LNCaP clone FGC (cell line): ENCODE measurements around a stretch of chr7.

DNA sequence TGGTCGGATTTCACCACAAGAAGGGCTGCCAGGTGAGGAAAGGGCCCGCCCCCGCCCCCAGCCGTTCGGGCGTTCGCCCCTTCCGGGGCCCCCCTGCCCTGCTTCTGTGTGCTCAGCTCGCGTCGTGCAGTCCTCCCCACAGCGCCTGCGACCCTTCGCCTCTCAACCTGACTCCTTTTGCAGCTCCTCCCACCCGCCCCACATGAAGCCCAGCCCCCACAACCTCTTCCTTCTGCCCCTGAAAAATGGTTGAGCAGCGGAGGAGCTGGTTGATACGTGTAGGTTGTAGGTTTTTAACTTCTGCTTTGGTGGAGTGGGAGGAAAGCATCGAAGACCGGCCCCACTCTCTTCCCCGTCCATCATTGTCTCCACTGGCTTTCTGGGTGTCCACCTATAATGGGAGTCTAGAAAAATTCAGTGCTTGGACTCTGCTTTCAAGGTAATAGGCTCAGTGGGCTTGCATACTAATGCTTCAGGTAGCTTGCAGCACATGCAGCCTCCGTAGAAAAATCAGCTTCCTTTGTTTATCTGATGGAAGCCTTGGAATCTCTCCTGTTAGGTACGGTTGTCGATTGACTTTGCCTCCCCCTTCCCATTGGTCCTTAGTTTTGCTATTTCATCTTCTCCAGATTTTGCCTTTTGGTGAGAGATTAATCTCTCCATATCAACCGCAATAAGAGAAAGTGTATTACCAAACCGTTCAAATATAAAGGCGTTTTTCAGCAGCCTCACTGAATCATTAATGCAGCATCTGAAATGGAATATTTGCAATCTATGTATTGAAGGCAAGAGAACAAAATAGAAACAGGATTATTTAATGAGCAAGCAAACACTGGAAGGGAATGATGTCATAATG is 710 bp downstream of the AVL9 start:
- RRBS, 2 experiments: 2% methylated on average over 7 of the region's 26 CpGs

DNA sequence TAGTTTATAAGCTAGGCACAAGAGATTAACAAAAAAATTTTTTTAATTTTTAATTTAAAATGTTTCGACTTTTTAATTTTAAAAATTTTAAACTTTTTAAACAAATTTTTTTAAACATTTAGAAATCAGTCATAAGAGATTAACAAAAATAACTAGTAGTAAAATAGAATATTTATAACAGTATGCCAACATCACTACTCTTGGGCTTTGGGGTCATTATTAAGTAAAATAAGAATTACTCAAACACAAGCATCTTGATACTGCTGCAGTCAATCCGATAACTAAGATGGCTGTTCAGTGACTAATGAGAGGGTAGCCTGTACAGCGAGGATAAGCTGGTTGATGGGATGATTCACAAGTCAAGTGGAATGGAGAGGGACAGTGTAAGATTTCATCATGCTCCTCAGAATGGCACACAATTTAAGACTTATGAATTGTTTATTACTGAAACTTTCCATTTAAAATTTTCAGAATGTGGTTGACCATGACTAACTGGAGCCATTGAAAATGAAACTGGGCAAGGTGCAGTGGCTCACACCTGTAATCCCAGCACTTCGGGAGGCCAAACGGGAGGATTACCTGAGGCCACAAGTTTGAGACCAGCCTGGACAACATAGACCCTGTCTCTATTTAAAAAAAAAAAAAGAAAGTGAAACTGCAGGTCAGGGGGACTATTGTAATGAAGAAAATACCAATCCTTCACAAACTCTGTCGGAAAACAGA is 11.0 kb downstream of the AVL9 start:
- RRBS, 2 experiments: no CpG with 5 or more reads among the region's 6 CpGs

DNA sequence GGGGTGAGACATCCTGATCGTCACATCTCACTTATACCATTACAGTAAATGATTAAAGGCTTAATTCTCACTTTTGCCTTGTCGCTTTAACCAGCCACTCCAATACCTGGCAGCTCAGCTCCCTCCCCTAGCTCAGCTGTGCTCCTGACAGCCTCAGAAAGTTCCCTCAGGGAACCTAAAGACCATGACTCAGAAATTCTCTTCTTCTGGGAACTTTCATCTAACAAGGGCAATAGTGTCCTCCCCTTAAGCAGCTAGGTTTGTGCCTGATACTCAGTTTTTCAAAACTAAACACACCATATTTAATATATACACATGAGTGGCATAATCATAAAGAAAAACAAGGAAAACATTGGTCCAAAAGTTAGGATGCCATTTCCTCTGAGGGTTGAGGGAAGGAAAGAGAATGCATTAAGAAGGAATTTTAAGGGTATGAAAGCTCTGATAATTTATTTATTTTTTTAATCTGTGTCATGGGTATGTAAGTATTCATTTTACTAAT is 174.3 kb downstream of the AVL9 start:
- RRBS, 2 experiments: no CpG with 5 or more reads among the region's 2 CpGs

GRCh38 chr7:32863749-32864298 is 27.7 kb downstream of the KBTBD2 start:
- RRBS, 2 experiments: no CpG with 5 or more reads among the region's 1 CpG

- RRBS, 2 experiments: no CpG with 5 or more reads among the region's 8 CpGs
These were observed 23.1 kb downstream of the KBTBD2 start for GRCh38 chr7:32868154-32869156.

DNA sequence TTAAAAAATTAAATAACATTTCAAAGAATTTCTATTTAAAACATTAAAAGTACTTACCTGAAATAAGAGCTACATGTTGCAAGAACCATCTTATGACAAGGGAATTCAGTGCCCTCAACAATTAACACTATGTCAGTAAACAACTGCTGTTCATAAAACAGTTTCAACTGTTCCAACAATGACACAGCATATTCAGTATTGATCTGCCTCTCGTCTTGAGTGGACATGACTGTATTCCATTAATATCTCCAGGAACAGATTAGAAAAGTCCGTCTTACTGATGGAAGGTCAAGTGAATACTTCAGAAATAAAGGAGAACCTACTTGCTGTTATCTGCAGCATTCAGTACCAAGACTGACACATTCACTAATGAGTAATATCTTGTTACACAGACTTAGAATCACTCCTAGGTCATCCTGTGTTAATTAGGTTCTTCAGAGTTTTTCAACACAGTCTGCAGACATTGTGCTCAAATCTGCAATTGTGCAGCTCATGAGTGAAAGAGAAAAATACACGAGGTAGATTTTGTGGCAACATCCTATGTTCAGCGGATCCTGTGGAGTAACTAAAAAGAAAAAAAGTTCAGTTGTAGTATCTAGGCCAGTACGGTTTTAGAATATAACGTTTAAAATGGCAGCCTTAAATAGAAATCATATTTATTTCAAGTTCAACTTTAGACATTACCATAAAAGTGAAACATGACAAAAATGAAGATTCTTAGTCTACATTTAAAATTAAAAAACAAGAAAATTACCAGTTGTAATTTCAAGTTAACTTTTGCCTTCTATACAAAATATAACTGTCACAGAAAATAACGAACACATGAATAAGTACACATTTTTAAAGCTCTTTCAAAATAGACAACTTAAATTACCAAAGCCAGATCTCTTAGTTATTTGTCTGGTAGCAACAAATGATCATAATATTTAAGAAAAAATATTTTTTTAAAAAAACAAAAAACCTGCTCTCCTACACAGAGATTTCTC is 11.9 kb downstream of the KBTBD2 start:
- RRBS, 2 experiments: no CpG with 5 or more reads among the region's 7 CpGs

DNA sequence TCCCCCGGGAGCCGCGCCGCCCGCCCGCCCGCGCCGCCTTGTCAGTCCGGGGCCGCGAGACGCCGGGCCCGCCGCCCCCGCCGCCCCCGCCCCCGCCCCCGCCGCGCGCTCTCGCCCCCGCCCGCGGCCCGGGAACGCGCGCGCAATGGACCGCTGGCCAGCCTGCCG is 132 bp upstream of the KBTBD2 start:
- RRBS, 2 experiments: under 1 to 1% methylated on average over 23 of the region's 35 CpGs

DNA sequence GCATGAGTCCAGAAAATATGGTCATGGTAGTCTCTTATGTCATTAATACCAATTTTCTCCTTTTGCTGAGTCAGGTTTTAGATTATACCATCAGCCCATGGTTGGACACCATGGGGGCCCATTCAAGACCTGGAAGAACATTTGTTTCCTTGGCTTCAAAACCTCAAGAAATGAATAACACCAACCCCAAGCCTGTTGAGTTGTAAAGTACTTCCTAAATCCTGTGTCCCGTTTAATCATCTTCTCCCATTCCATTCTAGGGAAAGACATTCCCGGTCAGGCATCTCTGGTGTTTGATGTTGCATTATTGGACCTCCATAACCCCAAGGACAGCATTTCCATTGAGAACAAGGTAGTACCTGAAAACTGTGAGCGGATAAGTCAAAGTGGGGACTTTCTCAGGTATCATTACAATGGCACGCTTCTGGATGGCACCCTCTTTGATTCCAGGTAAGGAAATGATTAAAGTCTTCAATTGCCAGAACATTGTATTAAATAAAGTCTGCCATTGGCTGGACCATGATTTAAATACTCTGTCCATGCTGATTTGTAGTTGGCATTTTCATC is 22.9 kb downstream of the FKBP9 start:
- RRBS, 2 experiments: no CpG with 5 or more reads among the region's 4 CpGs

DNA sequence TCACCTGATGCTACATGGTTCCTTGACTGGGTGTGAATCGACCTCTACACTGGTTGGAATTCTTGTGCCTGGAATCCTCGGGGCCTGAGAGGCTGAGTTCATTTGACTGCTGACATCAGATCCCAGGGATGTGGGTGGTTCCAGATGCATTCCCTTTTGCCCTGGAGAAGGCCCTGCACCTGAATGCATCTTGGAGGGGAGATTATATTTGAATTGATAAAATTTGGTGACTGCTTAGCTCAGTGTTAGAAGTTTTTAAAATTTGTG is 35.6 kb downstream of the FKBP9 start:
- RRBS, 2 experiments: no CpG with 5 or more reads among the region's 2 CpGs

DNA sequence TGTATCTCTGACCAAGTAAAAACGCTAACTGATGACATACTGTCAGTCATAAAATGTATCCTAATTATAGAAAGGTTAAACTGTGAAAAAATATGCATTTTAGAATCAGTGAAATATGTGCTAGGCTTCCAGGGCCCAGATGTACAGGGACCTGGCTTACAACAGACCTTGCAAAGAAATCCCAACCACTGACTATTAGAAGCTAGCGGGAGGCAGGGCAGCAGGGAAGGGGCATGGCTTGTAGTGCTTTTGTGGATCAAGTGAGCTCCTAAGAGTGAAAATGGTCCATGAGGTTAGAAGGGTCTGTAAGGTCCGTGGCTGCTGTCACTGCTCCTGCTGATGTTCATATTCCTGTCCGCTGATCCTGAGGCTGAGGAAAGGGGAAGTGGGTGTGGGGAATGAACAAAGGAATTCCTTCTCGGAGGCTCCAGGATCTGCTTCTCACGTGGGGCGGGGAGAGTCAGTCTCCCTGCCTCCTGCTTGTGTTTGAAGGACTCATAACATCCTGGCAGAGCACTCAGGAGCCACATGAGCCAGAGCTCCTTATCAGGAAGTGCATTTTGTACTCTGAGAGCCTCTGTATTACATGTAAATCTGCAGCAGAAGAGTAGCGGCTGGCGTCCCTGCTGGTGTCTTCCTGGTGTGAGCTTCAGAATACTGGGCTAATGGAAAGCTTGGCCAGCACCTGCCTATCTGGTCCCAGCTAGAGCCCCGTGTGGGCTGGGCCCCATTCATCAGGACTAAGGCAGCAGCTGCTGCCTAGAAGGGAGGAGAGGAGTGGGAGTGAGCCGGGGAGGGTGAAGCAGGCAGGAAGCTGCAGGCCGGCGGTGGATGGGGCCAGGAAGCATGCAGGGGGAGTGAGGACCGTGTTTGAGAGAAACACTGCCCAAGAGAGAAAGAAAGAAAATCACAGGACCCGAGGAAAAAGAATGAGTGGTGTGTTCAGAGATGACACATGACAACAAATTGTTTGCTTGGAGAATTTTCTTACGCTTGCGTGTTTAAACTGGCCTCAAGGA is 41.0 kb downstream of the FKBP9 start:
- RRBS, 2 experiments: no CpG with 5 or more reads among the region's 17 CpGs

GRCh38 chr7:33038605-33039067 is 23.9 kb downstream of the NT5C3A start:
- RRBS, 2 experiments: no CpG with 5 or more reads among the region's 2 CpGs

- RRBS, 2 experiments: no CpG with 5 or more reads among the region's 9 CpGs
These were observed 21.6 kb downstream of the NT5C3A start for GRCh38 chr7:33040798-33041610.

- RRBS, 2 experiments: no CpG with 5 or more reads among the region's 13 CpGs
These were observed 171.5 kb upstream of the BMPER start for GRCh38 chr7:33733743-33734375.

GRCh38 chr7:35092745-35093084 is 55.4 kb upstream of the DPY19L1 start:
- RRBS, 2 experiments: no CpG with 5 or more reads among the region's 6 CpGs

DNA sequence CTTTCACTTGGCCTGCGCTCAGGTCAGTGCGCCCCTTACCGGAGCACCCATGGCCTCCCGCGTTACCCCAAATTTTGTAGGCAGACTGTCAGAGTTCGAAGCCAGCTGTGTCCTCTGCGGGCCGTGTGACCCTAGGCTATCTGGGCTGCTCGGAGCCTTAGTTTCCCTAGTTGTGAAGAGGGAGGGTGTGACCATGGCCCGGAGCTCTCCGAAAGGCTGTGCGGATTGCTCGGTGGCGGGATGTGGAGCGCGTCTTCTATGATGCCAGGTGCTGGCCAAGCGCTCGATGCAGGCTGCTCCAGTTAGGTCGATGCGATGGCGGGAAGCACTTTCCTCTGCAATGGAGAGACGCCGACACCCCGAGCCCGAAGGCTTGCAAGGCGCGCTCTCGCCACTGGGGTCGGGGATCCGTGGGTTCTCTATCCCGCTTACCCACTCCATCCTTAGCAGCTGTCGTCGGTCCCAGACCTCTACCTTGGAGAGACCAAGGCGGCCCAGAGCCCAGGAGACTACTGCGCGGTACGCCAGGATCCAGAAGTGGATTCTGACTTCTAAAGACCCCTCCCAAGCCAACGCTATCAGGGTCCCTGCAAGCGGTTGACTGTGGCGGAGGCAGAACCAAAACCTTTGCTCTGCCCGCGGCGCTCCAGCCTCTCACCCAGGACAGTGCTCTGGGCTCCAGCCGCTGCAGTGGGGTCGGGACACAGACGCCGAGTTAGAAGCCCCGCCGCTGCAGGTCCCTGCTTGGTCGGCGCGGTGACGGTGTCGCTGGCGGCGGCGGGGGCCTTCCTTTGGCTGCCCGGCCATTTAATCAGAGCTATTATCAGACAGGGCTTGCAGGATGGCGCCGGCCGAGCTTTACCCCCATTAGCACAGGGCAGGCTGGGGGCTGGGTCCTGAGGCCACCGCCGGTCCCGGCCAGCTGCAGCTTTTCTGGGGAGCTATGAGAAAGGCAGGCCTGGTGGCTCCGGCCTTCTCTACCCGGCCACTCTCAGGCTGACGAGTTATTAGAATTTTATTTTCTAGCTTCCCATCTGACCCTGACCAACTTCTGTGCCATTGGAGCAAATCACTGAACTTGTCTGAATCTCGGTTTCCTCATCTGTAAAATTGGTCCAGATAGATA is 7.8 kb upstream of the TBX20 start:
- RRBS, 2 experiments: 5 to 10% methylated on average over 6 of the region's 68 CpGs

- RRBS, 2 experiments: no CpG with 5 or more reads among the region's 9 CpGs
These were observed 121.0 kb upstream of the TBX20 start for GRCh38 chr7:35374992-35375238.

- RRBS, 2 experiments: no CpG with 5 or more reads among the region's 40 CpGs
These were observed 157.6 kb downstream of the HERPUD2 start for GRCh38 chr7:35537239-35537892.

DNA sequence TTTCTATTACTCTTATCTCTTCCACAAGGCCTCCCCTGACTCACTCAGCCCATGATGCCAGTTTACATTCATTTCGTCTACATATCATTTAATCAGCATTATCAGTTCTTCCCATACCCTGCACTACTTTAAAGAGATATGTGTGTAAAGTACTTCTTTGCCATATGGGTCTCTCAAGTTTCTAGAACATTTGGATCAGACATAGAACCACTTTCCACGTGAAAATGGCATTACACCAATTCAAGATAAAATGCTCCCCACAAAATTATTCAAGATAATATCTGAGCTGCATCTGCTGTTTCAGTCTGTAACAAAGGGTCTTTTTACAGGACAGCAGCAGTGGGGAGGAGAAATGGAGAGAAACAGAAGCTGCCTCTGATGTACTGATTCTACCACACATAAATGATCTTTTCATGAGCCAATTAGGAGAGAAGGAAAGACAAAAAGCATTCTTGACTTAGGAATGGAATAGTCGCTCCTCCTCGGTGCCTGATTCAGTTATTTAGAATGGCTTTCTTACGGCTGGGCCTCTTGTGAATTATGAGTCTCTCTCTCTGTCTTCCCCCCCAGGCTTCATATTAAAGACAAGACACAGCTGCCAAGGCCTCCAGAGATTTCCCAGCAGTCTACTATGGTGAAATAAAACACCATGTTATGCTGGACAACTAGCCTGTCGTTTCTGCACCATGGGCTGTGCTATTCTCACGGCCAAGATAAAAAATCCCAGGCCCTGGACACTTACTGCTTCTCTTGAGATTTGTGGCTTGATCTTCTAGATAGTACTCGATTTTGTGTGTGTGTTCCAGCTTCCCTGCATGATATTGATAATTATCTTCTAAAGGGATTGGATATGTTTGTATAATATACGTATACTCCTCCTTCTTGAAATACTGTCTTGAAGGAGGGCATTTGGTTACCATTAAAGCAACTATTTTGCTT is 46.7 kb upstream of the SEPTIN7 start:
- RRBS, 2 experiments: no CpG with 5 or more reads among the region's 9 CpGs

DNA sequence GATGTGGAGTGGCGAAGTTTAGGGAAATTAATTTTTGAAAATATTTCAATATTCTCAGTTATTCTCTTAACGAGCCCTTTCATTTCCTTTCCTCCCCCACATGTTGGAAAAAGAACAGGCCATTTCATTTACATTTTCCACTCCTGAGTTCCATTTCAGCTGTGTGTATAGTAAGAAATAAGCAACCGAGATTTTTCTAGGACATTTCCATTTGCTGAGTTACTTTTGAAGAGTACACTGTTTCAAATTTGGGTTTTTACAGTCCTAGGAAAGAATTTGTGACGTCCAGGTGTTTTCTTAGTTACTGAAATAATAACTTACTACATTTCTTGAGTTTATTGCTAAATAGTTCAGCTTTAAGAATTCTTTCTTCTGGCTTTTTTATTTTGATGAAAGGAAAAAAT is 1.2 kb downstream of the SEPTIN7 start:
- RRBS, 2 experiments: no CpG with 5 or more reads among the region's 4 CpGs

DNA sequence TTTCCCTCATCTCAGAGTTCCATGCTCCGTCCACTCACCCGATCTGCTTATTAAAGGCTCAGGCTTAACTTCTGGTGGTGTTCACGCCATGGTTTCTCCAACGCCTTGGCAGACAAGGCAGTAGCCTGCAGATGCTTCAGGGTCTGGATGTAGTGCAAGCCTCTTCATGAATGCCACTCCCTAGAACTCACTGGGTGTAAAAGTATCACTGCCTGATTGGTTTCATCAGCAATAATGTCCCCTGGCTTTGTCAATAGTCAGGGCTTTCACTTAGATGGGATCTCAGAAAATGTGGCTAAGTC is 26.3 kb upstream of the EEPD1 start:
- RRBS, 2 experiments: no CpG with 5 or more reads among the region's 4 CpGs